Spleen (tissue), 7 donors: ENCODE results near the gene LAS1L.

DNA sequence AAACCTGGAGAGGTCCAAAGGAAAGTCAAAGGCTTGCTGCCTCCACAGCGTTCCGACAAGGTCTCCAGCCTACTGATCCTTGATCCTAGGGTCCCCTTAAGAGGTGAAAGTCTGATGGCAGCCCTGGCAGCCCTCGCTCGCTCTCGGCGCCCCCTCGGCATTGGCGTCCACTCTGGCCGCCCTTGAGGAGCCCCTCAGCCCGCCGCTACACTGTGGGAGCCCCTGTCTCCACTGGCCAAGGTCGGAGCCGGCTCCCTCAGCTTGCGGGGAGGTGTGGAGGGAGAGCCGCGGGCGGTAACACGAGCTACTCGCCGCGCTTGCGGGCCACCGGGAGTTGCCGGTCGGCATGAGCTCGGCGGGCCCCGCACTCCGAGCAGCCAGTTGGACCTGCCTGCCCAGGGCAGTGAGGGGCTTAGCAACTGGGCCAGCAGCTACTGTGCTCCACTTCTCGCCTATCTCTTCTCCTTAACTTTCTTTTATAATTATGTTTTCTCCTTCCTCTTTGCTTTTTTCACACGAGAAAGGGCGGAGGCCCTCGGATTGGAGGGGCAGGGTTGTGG, 38.2 kb downstream of the NBDY start:
- PRO-cap, 4 experiments = peak in 4 of 4 experiments; most common minus-strand start position 450 of the sequence (in 4)
- RAMPAGE, long total RNA, 4 experiments = no peak in any of the 4 experiments

DNA sequence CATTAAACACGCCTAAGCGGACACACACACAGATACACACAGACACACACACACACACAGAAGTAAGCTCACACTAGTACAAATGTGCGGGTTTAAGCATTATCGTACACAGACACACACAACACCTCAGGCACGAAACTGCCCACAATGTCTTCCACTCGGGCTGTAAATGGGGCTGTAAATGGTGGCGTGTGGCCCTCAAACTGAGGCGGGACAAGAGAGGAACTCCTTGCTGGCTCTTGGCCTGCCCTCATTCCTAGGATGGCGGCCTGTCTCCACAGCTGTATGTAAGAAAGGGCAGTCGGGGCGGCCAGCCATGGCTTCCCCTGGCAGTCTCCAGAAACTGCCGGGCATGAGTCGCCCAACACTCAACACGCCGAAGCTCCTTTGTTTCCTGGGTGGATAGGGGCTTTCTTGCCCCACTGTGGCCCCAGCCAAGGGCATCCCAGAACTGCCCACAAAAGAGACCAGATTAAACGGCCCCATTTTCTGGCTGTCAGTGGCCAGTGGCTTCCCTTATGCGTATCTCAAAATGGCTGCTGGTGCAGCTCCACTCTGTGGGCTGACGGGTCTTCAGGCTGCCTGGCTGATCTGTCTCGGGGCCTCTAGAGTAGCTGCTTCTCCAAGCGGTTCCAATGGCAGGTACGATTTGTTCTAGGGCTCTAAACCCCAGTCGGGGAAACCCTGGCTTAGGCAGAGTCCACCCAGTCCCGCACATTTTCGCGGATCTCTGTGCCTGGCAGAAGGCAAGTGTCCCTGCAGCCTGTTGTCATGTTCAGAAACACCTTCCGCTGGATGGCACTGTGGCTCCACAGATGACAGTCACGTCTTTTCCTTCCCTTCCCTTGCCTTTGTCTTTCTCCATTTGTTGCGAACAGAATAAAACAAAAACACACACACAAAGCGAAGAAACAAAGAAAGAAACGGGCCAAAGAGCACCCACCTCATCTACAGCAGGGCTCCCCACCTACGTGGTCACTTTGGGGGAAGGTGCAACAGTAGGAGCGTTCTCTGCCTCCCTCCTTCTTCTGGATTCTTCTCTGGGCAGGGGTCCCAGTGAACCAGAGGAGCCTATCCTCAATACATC, 54.2 kb downstream of the NBDY start:
- PRO-cap, 4 experiments = peak in 1 of 4 experiments; most common plus-strand start position 253 of the sequence (in 1)
- RAMPAGE, long total RNA, 4 experiments = no peak in any of the 4 experiments

- PRO-cap, 4 experiments = no peak in any of the 4 experiments
- RAMPAGE, long total RNA, 4 experiments = no peak in any of the 4 experiments
Measured at GRCh38 chrX:57594932-57596026, 3.5 kb downstream of the ZXDB start.

- PRO-cap, 4 experiments = peak in 2 of 4 experiments; most common plus-strand start chrX:63350797 (in 1); most common minus-strand start chrX:63350680 (in 1)
- RAMPAGE, long total RNA, 4 experiments = no peak in any of the 4 experiments
Measured at GRCh38 chrX:63350562-63350890, 606 bp downstream of the SPIN4 start.

DNA sequence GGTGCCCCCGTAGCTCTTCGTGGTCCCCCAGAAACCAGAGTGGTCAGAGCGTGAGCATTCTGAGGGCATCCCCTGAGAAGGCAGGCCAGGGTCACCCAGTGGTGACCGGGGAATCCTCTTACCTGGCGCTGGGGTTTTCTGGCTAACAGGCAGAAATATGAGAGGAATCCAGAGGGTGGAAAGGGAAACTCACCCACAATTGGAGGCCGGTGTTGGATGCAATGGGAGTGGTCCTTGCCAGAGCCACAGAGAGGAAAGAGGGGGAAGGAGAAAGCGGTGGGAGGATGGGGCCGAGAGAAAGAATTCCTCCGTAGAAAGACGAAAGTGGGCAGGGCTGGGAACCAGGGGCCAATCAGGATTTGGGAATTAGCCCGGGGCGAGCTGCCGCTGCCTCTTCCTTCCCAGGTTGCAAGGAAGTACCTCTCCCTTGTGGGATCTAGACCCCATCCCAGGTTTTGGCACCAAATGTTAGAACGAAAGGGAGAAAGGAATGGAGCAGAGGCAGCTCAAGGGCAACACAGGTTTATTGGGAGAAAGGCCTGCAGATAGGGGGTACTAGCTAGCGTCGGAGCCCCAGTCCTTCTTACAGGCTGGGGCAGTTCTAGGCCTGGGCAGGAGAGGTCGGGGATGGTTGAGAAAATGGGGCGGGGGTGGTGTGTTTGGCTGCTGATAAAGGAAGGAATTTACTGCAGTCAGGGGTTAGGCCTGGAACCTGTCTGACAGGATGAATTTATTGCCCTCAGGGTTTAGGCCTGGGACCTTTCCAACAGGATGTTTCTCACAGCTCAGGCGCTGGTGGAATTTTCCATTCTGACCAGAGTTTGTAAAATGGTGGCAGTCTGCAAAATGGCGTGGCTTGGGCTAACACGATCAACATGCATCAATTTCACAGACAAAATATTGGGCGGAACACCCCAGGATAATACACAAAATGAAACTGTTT, 83.2 kb upstream of the SPIN4 start:
- PRO-cap, 4 experiments = no peak in any of the 4 experiments
- RAMPAGE, long total RNA, 4 experiments = no peak in any of the 4 experiments

- PRO-cap, 4 experiments = peak in 3 of 4 experiments; most common plus-strand start chrX:64975798 (in 3); most common minus-strand start chrX:64975741 (in 1)
- RAMPAGE, long total RNA, 4 experiments = no peak in any of the 4 experiments
Measured at GRCh38 chrX:64975231-64975957, 856 bp downstream of the ZC4H2 start.

DNA sequence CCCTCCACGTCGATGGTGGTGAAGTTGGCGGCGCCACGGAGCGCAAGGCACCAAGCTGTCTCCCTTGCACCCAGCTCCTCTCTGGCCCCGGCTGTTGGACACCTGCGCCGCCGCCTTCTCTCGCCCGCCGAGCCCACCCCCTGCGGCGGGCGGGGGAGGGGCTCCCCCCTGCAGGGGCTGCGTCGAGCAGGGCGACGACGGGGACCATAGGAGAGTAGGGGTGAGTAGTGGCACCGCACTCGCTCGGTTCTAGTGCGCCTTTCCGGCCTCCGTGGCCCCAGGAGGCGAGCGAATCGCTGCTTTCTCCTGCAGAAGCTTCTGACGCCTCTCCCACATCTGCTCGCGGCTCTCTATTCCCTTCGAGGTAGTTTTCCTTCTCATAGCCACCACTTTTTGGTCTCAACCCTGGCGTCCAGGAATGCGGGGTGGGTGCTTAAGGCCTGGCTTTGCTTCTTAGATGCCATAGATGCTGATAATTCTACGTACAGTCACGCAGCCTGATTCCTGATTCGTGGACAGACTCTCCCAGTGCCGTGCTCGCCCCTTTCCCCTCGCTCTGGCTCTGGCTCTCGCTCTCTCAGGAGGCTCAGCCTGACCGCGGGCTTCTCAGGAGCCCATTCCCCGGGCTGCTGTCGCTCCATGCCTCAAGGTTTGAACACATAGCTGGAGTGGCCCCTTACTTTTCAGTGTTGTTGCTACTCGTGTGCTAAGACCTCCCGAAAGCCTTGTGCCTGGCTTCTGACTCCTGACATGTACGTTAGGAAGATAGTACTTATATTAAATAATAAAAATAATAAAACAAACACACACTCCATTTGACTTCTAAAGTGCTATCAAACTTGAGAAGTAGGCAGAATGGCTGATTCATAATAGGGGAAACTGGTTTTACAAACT, 671 bp downstream of the ZC3H12B start:
- PRO-cap, 4 experiments = peak in 3 of 4 experiments; most common plus-strand start position 311 of the sequence (in 3); most common minus-strand start position 83 of the sequence (in 3)
- RAMPAGE, long total RNA, 4 experiments = no peak in any of the 4 experiments

- PRO-cap, 4 experiments = no peak in any of the 4 experiments
- RAMPAGE, long total RNA, 4 experiments = no peak in any of the 4 experiments
Measured at GRCh38 chrX:65529427-65529985, 5.1 kb downstream of the LAS1L start.

GRCh38 chrX:65534374-65535266, at the start of gene LAS1L:
Gene LAS1L (minus strand): TSS chrX:65534787.
- PRO-cap, 4 experiments = peak in 4 of 4 experiments; most common plus-strand start chrX:65535018 (in 1); most common minus-strand start chrX:65534787 (in 3)
- RAMPAGE, long total RNA, 4 experiments = start-site peak on the minus strand in 4 of 4 experiments, at chrX:65534752-65534811 at its widest, 38 to 191 reads per replicate

GRCh38 chrX:65601448-65602089, 65.9 kb upstream of the MSN start:
- PRO-cap, 4 experiments = peak in 3 of 4 experiments; most common plus-strand start chrX:65601876 (in 2); most common minus-strand start chrX:65601647 (in 1)
- RAMPAGE, long total RNA, 4 experiments = no peak in any of the 4 experiments

- PRO-cap, 4 experiments = peak in 1 of 4 experiments; most common plus-strand start chrX:65670156 (in 1); most common minus-strand start chrX:65670016 (in 1)
- RAMPAGE, long total RNA, 4 experiments = no peak in any of the 4 experiments
Measured at GRCh38 chrX:65669770-65670254, 2.4 kb downstream of the MSN start.

GRCh38 chrX:66046576-66047255, 6.8 kb upstream of the VSIG4 start:
- PRO-cap, 4 experiments = peak in 1 of 4 experiments; most common plus-strand start chrX:66047168 (in 1)
- RAMPAGE, long total RNA, 4 experiments = no peak in any of the 4 experiments

DNA sequence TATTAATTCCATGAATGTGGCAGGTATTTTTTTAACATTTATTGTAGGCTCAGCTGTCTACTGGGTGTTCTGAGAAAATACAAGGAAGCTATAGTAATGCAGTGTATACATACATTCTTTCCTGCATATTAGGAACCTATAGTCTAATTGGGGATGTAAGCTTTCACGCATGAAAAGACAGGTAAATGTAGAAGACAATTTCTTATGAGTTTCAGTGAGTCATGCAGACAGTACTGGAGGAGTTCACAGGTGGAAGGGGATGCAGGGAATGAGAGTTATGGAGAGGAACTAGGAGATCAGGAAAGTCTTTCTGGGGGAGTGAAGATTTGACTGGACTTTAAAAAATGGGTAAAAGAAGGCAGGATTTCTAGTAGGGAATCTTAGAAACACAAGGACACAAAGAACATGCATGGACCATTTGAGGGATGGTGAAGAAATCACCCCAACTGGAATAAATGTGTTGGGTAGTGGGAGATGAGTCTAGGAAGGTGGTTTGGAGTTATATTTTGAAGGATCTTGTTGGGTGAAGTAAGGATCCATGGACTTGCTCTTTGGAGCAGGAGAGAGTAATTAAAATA, 94.1 kb downstream of the HEPH start:
- PRO-cap, 4 experiments = no peak in any of the 4 experiments
- RAMPAGE, long total RNA, 4 experiments = no peak in any of the 4 experiments

DNA sequence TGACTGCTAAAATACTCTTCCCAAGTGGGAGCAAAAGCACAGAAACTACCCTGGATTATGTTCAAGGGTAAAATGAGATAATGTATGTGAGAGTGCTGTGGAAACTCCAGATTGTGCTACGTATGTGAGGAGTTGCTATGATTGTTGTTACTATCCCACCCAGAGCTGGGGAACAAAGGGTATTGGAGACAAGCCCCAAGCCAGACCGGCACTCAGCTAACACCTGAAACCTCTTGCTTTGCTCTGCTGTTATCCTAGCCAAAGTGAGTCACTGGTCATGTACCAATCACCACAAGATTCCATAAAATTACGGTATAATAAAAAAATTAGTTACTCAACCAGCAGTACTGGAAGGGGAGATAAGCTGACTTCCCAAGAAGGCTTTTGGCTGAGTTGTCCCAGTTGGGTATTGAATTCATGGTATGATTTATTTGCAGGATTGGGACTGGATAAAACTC, 5.4 kb downstream of the EDA2R start:
- PRO-cap, 4 experiments = no peak in any of the 4 experiments
- RAMPAGE, long total RNA, 4 experiments = no peak in any of the 4 experiments

GRCh38 chrX:67780558-67781364, 236.9 kb downstream of the AR start:
- PRO-cap, 4 experiments = no peak in any of the 4 experiments
- RAMPAGE, long total RNA, 4 experiments = no peak in any of the 4 experiments

GRCh38 chrX:68405290-68405915, 27.9 kb downstream of the OPHN1 start:
- PRO-cap, 4 experiments = no peak in any of the 4 experiments
- RAMPAGE, long total RNA, 4 experiments = no peak in any of the 4 experiments

DNA sequence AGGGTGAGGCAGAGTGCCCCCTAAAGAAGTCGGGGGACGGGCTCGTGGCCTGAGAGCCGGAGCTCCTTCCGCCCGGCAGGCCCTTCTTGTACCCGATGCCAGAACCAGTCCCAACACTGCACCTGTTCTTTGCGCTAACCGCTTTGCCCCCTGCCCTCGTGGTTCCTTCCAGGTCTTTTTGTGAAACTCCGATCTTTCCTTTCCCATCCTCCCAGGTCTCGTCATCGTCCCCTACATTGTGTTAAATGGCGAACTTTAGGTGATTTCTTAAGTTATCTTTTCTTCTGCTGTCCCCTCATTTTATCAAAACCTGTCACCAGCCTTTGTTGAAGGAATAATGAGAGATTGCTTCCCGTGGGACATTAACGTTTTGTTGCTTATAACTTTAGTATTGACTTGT, 304 bp downstream of the YIPF6 start:
- PRO-cap, 4 experiments = no peak in any of the 4 experiments
- RAMPAGE, long total RNA, 4 experiments = no peak in any of the 4 experiments

GRCh38 chrX:68693294-68693826, 45.9 kb downstream of the STARD8 start:
- PRO-cap, 4 experiments = peak in 4 of 4 experiments; most common plus-strand start chrX:68693644 (in 4); most common minus-strand start chrX:68693448 (in 1)
- RAMPAGE, long total RNA, 4 experiments = start-site peak on the plus strand in 4 of 4 experiments, at chrX:68693633-68693698 at its widest, 86 to 1,053 reads per replicate

GRCh38 chrX:68697050-68697712, 49.7 kb downstream of the STARD8 start:
- PRO-cap, 4 experiments = peak in 1 of 4 experiments; most common minus-strand start chrX:68697571 (in 1)
- RAMPAGE, long total RNA, 4 experiments = no peak in any of the 4 experiments

DNA sequence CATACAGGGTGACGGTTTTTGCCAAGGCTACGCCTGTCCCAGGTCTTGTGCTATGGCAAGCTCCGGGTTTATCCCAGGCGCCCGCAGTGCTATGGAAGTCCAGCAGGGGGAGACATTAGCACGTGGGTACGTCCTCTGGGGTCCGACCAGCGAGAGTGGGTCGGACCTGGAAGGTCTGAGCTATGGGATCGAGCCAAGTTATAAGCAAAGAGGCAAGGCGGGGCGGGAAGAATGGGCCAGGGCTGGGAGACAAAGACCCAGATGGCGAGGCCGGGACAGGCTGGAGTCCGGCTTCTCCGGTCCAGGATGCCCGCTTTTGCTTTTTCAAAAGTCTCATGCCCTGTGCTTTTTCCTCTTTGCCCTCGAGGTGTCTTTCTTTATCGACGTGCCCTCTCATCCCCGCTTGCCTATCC, 954 bp upstream of the EFNB1 start:
- PRO-cap, 4 experiments = peak in 2 of 4 experiments; most common plus-strand start position 252 of the sequence (in 1)
- RAMPAGE, long total RNA, 4 experiments = no peak in any of the 4 experiments